Left ventricle myocardium (tissue), 1 donor: ENCODE data around the gene RER1.

DNA sequence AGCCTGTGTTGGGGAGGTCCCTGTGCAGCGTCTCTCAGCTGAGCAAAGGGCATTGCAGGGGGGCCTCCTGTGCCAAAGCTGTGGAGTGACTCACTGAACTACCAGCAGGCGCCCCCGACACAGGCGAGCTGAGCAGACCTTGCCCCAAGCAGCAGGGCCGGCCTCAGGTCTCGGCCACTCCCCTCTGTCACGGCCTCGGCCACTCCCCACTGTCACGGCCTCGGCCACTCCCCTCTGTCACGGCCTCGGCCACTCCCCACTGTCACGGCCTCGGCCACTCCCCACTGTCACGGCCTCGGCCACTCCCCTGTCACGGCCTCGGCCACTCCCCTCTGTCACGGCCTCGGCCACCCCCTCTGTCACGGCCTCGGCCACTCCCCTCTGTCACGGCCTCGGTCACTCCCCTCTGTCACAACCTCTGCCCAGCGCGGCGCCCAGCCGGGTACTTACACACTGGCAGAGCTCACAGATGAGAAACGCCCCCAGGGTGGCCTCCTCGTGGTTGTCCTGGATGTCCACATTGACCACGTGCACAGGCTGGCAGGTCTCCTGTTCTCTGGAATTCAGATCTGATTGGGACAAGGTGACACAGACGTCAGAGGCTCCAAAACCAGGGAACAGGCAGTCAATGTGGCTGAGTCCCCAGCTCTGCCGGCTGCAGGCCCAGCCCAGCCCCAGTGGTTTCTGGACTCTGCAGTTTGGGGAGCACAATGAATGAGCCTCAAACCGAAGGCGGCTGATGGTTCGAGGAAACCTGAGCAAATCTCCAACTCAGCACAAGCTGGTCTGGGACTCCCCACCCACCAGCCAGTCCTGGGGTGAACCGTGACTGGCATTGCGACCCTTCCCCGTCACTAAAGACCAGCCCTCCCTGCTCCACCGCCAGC is 3.2 kb upstream of the TMEM240 start:
- PRO-cap = bidirectional peak, plus-strand start at position 409 of the sequence, minus-strand start at position 178 of the sequence; bidirectional peak, plus-strand start at position 645 of the sequence, minus-strand start at position 448 of the sequence

DNA sequence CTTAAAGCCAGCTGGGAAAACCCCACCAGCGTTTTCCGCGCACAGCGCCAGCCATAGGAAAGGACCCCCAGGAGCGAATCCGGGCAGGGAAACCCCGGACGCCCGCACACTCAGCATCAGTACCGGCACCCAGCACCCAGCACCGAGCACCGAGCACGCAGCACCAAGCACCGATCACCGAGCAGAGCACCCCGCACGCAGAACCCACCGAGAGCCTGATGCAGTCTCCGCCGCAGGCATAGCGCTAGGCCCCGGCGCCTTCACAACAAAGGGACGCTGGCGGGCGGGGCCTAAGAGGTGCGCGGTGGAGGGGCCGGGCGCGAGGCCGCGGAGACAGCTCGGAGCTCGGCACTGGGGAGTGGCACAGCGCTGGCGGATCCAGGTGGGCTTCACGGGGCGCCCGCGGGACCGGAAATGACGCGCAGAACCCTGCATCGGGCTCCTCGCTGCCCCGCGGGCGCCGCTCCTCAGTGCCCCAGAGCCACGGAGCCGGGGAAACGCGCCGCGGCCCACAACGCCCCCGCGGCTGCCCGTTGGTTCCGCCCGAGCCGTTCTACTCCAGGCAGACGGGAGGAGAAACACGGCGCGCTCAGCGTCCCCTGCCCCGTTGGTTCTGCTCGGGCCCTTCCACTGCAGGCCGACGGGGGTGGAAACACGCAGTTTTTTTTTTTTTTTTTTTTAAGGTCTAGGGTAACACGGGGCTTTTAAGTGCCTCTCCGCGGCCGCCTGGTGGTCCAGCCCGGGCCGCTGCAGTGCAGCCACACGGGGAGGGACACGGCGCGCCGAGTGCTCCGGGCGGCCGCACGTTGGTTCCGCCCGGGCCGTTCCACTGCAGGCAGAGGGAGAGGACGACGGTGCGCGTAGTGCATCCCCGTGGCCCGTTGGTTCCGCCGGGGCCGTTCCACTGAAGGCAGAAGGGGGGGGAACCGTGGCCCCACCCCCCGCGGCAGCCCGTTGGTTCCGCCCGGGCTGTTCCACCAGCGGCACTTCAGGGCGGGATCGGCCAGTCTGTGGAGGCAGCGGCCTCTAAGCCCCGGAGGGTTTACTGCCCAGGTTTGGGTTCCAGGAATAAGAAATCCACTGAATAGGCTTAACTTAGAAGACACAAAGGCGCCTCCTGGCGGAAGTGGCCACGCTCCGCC is 21.7 kb upstream of the CDK11A start:
- PRO-cap = unidirectional peak, plus-strand start at position 295 of the sequence; unidirectional peak, minus-strand start at position 555 of the sequence; unidirectional peak, minus-strand start at position 764 of the sequence

DNA sequence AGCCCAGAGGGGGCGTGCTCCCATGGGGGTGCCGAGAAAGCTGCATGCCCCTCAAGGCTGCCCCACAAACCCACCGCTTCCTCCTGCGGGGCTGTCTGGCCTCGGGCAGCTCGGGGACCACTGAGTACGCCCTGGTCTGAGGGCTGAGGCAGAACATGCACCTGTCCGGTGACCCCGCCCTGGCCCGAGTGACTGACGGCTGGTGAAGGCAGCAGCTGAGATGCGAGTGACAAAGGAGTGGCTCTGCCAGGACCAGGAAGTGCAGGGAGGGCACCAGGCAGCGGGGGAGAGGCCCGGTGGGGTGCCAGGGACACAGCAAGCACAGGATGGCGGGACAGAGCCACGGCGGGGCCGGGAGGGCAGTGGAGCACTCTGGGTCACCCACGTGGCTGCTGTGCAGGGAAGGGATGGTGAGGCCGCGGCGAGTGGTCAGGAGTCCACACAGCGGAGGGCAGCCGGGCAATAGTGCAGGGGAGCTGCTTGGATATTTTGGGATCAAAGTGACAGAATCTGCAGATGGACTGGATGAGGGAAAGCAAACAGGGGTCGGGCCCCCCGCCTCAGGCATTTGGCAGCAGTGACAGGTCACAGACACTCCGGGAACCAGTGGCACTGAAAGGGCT is 18.5 kb downstream of the NADK start:
- PRO-cap = no peak

DNA sequence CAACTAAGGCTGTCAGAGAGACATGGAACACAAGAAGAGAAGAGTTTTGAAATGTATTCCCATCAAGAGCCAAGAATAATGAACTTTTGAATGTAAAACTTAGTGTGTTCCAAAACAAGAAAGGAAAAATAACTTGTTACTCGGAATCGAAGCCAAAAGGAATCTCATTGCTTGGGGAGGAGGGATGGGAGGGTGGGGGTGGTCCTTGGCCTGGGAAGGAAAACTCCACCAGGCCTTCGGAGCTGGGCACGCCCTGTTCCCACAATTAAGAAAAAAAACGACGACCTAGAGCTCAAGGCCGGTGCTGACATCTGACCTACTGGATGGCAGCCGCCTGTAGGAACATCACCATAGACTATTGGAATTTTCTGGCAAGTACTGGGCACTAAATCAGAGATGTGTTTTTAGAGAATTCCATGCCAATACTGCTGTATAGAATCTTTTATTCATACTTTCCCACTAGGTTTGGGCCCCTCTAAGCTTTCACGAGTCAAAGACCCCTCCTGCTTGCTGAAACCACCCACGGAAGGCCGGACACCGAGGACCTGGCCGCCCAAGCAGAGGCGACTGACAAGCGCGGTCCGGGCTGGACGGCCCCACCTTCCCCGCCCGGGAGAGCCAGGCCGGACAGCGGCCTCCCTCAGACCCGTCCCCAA is 709 bp downstream of the NADK start:
- PRO-cap = unidirectional peak, plus-strand start at position 264 of the sequence

- PRO-cap = no peak
These were observed 48.1 kb downstream of the GNB1 start for GRCh38 chr1:1842740-1843265.

- PRO-cap = no peak
These were observed 15.1 kb downstream of the GNB1 start for GRCh38 chr1:1875689-1876249.

GRCh38 chr1:1882026-1882306 is 8.9 kb downstream of the GNB1 start:
- PRO-cap = no peak

DNA sequence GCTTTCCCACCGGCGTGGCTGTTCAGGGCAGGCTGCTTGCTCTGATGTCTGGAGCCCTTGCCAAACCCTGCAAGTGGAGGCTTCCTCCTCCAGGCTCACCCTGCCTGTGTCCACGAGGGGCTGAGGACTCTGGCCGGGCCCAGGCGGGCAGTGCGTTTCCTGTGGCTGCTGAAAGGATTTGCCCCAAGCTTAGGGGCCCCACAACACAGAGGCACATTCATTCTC is 24.4 kb upstream of the TMEM52 start:
- PRO-cap = no peak

- PRO-cap = no peak
These were observed 821 bp upstream of the PRKCZ start for GRCh38 chr1:2049306-2049874.

DNA sequence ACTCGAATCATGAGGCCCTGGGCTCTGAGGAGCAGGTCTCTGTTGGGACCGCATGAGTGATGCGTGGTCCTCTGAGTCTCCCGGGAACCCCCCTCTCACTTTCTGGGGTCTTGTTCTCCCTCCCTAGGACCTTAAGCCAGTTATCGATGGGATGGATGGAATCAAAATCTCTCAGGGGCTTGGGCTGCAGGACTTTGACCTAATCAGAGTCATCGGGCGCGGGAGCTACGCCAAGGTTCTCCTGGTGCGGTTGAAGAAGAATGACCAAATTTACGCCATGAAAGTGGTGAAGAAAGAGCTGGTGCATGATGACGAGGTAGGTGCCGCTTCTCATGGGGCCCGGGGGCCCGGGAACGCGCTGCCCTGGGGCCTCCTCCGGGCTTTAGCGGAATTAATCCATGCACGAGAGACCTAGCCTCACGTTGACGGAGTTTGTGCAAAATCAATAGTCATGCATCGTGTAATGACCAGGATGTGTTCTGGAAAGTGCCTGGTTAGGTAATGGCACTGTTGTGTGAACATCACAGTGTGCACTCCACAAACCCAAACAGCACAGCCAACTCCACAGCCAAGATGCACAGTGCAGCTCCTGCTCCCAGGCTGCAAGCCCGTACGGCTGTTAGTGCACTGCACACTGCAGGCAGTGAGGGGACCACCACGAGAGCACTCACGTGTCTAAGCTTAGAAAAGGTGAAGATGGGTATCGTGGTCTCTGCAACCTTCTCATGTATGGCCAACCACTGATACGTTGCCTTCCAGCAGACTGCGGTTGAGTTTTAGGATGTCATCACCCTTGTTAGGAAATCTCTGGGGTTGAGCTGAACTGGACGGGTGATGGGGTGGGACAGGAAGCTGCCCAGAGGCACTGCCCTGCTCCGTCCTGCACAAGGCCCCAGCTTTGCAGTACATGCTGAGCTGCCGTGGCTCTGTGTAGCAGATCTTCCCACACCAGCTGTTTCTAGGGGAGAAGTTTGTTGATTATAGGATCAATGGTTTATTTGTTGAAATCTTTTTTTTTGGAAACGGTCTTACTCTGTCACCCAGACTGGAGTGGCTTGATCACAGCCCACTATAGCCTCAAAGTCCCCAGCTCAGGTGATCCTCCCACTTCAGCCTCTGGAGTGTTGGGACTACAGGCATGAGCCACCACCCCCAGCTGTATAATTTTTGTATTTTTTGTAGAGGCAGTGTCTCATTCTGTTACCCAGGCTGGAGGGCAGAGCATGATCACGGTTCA is 43.5 kb downstream of the FAAP20 start:
- PRO-cap = no peak

GRCh38 chr1:2180176-2180774 is 14.3 kb downstream of the FAAP20 start:
- PRO-cap = no peak

DNA sequence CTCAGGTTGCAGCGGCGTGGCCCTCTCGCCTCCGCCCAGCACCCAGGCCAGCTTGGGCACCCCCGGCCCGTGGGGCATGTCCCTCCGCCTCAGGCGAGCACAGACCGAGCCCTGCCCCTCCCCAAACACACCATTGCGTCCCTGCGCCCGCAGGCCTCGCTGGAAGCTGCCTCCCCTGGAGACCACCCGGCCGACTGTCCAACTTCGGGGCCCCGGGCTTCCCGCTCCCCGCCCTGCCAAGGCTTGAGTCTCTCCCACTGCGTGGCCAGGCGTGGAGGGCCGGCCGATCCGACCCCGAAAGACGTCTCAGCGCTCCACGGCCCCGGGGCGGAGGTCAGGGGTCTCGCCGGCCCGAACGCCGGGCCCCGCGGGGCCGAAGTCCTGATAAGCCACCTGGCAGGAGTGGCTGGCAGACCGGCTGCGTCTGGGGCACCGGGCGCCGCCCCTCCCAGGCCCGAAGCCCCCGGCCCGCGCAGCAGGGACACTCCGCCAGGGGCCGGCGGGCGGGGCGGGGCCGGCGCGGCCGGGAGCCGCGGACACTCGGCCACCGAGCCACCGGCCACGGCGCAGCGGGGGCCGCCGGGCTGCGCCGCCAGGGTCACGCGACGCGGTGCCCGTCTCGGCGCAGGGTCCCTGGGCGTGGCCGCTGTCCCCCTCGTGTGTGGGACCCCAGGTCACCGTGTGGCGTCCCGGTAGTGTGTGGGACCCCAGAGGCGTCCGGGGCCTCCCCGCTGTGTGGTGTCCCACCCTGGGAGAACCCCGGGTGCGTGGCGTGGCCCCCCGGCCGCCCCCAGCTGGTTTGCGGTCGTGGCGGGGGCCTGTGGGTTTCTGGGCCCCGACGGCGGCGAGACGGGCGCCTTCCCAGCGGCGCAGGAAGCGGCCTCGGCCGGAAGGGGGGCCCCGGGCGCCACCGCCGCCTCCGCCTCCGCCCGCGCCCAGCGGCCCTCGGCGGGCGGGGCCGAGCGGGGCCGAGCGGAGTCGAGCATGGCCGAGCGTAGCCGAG is 1.1 kb upstream of the SKI start:
- PRO-cap = bidirectional peak, plus-strand start at position 555 of the sequence, minus-strand start at position 505 of the sequence; bidirectional peak, plus-strand start outside the sequence, minus-strand start at position 830 of the sequence

DNA sequence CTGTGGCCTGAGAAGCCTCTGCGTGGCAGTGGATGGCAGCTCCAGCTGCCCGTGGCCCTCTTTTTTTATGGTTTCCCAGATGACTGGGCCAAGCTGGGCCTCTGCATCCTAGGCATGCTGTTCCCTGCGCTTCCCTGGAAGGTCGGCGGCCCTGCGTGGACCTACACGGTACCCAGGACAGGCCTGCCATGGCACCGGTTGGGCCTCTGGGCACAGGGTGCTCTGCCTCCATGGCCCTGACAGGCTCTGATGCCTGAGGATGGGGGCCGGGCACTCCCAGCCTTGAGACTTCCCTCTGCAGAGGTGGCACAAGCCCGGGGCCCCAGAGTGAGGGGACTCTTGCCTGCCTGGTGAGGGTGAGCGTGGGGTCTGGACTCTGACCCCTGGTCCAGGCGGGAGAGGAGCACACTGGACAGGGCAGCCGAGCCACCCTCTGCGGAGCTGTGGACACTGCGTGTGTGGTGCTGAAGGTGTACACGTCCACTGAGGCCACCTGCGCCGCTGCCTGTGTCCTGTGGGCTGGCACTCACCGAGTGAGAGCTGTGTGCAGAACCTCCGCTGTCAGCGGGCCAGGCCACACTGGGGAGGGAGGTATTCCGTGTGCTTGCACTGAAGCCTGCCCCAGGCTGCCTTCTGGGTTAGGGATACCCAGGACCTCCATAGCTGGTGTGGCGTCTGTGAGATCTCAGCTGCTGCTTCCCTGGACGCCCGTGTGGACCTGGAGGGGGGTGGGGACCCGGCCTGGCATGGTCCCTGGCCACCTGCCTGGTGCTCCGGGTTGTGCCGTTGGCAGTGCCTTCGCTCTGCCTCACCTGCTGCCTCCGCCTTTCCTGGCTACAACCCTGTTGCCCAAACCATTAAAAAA is 10.3 kb downstream of the SKI start:
- PRO-cap = no peak

GRCh38 chr1:2250436-2251242 is 22.5 kb downstream of the SKI start:
- PRO-cap = no peak

DNA sequence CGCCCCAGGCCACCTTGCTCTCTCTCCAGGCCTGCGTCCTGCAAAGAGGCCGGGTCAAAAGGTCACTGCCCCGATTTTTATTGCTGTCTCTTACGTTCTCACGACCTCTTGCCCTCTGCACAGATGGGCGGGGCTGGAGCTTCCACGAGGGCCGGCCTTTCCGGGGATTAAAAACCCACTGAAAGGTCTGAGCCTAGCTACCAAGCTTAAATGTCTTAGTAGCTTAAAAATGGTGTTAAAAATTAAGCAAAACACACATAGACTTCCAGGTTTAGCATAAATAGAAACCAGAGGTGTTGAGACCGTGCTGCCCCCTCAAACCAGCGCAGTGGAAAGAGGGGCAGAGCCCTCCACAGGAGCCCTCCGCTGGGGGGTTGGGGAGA is 43.9 kb downstream of the SKI start:
- PRO-cap = no peak

DNA sequence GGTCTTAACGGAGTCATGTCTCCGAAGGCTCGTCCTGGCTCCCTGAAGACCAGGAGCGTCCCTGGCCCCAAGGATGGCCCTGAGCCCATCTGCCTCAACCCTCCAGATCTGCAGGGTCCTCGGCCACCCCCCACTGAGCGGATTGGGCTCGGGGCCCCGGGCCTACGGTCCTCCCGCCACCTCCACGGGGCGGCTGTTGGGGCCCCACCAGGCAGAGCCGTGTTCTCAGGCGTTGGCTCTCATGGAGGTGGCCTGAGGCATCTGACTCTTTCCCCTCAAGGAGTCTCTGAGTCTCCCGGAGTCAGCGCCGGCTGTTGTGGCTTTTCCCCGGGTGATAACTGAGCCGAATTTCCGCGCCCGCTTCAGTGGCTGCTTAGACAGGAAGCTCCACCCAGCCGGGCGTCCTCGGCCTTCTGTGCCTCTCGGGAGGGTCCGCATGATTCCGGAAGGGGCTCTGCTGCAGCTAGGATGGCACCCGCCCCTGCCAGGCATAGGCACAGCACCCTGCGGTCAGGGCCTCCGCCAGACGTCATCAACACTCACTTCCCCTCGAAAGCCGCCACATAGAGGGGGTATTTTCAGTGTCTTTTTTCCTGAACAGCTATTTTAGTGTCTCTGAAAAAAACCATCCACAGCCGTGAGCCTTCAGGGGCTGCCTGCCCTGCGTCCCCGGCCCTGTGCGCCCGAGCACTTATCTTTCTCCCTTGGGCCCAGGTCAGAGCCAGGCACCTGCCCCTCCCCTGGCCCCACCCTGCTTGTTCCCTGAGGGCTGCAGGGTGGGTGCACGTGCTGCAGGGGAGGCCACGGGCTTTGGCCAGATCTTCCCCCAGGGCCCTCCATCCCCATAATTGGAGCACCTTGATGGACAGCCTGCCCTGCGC is 72.9 kb downstream of the SKI start:
- PRO-cap = bidirectional peak, plus-strand start at position 439 of the sequence, minus-strand start at position 340 of the sequence

- PRO-cap = bidirectional peak, plus-strand start at chr1:2314566, minus-strand start at chr1:2314624; bidirectional peak, plus-strand start at chr1:2315008, minus-strand start at chr1:2314904; unidirectional peak, minus-strand start at chr1:2315242
These were observed 76.7 kb downstream of the MORN1 start for GRCh38 chr1:2314310-2315463.

DNA sequence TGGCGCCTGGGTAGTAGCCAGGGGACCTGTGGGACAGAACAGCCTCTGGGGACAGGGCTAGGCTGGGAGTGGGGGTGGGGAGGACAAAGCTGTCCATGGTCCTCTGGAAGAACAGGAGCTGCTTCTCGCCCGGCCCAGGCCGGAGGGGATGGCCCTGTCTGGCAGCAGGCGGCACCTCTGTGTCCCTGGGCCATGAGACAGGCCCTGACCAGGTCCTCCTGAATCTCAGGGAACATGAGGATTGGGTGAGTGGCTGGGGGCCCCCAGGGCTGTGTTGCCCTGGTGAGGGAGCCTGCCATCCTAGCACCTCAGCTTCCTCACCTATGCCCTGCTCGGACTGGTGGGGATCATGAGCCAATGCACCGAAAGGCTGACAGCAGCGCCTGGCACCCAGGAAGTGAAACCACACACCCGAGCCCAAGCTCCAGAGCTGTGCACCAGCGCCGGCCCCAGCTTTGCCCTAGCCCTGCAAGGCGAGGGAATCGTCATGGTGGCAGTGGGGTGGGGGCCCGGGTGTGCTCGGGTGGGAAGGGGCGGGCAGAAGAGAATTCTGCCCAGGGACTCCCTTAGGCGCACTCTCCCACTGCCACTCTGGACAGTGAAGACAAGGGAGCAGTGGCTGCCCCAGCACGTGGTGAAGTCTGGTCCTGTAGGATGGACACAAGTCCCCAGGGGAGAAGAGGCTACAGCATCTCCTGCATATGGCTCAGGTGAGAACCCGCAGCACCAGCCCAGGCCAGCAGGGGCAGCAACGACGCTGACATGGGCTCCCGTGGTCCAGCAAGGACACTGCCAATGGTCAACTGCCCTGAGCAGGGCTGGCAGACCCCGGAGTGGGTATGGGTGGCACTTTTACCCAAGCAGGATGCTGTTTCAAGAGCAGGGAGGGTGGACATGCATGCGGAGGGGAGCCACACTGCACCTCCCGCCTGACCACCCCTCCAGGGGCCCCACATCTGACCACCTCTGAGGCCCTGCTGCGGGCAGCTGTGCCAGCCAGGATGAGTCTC is 9.0 kb downstream of the MORN1 start:
- PRO-cap = no peak

DNA sequence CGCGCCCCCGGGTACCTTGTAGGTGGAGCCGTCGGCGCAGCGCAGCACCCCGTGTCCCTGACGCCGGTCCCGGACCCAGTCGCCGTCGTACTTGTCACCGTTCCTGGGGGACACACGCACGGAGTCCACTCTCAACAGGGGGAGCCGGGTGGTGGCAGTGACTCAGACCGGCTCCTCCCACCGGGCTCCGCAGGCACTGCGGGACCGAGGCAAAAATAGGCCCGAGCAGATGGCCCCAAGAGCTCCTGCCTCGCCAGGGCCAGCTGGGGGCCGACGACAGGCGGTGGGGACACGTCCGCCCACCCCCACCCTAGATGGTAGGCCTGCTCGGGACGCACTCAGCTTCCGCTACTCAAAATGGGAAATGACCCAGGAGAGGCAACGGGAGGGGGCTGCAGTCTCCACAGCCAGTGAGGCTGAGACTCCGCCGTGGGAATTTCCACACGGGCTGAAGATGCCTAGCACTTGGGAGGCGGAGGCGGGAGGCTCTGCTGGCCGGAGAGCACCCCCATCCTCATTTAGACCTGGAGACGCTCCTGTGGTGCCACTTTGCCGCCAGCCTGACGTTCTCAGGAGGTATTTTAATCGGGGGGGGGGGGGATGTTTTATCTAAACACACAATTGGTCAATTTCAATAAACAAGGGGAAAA is 6.3 kb downstream of the MORN1 start:
- PRO-cap = no peak

GRCh38 chr1:2391417-2392222 is at the start of gene RER1:
RER1 (plus strand) TSS chr1:2391841.
- PRO-cap = bidirectional peak, plus-strand start at chr1:2391829, minus-strand start at chr1:2391554